ENCODE measurements around a stretch of chr6.

GRCh38 chr6:149861900-149862687, 2.1 kb downstream of the LRP11 start:
- PRO-cap, 3 experiments: no peak in any of the 3 experiments
- RRBS: no CpG with 5 or more reads among the region's 16 CpGs

GRCh38 chr6:149863037-149863586, 1.0 kb downstream of the LRP11 start:
- PRO-cap, 3 experiments: peak in 3 of 3 experiments; most common plus-strand start chr6:149863504 (in 2); most common minus-strand start chr6:149863235 (in 3)
- RRBS: 1% methylated on average over 18 of the region's 49 CpGs

GRCh38 chr6:149864563-149865035, 440 bp upstream of the LRP11 start:
- PRO-cap, 3 experiments: peak in 1 of 3 experiments; most common minus-strand start chr6:149864734 (in 1)
- RRBS: no CpG with 5 or more reads among the region's 17 CpGs

- PRO-cap, 3 experiments: no peak in any of the 3 experiments
- RRBS: no CpG with 5 or more reads among the region's 15 CpGs
These were observed 13.8 kb downstream of the RAET1E start for GRCh38 chr6:149883895-149884639.

DNA sequence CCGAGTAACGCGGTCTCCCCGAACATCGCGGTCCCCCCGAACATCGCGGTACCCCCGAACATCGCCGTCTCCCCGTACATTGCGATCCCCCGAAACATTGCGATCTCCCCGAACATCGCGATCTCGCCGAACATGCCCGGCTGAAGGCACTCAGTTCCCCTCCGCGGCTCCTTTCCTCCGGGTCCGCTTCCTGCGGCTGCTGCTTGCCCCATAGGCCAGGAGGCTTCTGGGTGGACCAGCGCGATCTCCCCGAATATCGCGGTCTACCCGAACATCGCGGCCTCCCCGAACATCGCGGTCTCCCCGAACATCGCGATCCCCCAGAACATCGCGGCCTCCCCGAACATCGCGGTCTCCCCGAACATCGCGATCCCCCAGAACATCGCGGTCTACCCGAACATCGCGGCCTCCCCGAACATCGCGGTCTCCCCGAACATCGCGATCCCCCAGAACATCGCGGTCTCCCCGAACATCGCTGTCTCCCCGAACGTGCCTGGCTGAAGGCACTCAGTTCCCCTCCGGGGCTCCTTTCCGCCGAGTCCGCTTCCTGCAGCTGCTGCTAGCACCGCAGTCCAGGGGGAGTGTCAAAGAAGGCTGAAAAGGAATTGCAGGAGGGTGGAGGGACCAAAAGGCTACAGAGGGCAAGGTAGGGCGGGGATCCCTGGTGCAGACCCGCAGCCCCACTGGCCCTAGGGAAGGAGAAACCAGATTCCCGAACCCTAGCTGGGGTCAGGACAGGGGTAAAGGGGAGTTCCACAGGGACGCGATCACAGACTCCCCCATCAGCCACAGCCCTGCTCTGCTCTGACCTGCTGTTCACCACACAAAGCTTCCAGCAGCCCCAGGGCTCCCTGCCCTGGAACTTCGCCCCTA, 1.3 kb downstream of the ULBP1 start:
- PRO-cap, 3 experiments: no peak in any of the 3 experiments
- RRBS: no CpG with 5 or more reads among the region's 77 CpGs

GRCh38 chr6:150004372-150004589, 21.1 kb downstream of the RAET1L start:
- PRO-cap, 3 experiments: no peak in any of the 3 experiments
- RRBS: no CpG with 5 or more reads among the region's 1 CpG

- PRO-cap, 3 experiments: no peak in any of the 3 experiments
- RRBS: no CpG with 5 or more reads among the region's 4 CpGs
These were observed 10.7 kb upstream of the ULBP3 start for GRCh38 chr6:150079590-150080012.

GRCh38 chr6:150142079-150142737, 636 bp upstream of the PPP1R14C start:
- PRO-cap, 3 experiments: peak in 2 of 3 experiments; most common plus-strand start chr6:150142615 (in 2)
- RRBS: 2% methylated on average over 9 of the region's 34 CpGs

DNA sequence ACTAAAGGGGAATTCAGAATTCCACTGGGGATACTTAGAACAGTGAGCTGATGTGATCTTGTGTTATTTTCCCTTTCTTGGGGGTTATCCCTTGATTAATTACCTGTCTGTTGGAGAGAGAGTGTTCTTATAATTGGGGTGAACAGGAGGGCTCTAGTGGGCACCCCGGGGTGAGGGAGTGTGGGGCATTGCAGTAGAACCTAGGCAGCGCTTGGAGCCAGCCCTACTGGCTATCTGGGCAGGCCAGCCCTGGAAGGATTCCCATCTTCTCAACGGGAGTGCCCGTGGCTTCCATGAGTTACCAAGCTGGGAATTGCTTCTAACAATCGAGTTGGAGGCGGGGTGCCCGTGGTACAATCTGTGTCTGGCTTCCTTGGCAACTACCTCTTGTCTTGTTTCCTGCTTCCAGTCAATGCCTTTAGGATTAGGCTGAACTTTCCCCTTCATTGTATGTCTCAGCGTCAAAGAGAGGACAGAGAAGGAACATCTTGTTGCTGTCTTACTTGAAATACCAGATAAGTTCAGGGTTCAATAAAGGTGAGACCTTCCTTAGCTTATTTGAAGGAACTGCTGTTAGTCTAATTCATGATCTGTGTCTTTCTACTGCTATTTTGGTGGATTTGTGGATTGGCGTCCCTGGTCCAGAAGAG, 33.3 kb downstream of the PPP1R14C start:
- PRO-cap, 3 experiments: no peak in any of the 3 experiments
- RRBS: no CpG with 5 or more reads among the region's 9 CpGs

DNA sequence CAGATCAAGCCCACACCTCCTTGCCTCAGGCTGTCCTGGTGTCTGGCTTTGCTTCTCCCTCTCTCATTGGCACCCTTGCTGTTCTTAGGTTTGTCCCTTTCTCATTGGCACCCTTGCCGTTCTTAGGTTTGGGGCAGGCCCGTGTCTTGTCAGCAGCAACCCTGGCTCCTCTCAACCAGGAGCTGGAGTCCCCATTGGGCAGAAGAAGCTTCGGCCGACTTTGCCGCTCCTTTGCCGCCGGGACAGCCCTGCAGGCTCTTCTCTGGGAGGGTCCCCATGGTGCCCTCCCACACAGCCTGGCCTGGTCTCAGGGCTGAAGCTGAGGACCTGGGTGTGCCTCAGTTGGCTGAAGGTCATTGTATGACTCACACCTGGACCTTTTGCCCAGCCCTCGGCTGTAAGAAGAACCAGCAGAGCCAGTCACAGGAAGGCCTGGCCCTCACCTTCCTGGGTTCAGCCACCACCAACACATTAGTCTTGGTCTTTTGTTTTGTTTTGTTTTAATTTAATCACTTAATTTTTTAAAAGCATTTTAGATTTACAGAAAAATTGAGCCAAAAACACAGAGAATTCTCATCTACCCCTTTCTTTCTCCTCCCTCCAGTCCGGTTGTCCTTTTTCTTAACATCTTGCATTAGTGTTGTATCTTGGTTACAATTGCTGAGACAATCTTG, 59.6 kb downstream of the PPP1R14C start:
- PRO-cap, 3 experiments: no peak in any of the 3 experiments
- RRBS: no CpG with 5 or more reads among the region's 9 CpGs

DNA sequence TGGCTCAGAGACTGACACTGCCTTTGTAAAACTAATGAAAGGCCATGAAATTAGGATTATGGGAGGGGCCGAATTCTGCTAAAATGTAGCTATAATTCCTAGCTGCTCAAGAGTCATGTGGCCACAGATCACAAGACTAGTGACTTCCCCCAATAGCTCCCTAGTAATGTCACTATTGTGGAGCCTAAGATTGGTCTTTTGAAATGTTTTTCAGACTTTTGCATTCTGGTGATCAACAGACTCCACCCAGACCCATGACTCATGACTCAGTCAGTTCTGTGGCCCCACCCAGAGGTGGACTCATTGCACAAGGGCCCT, 71.6 kb upstream of the IYD start:
- PRO-cap, 3 experiments: no peak in any of the 3 experiments
- RRBS: no CpG with 5 or more reads among the region's 1 CpG

DNA sequence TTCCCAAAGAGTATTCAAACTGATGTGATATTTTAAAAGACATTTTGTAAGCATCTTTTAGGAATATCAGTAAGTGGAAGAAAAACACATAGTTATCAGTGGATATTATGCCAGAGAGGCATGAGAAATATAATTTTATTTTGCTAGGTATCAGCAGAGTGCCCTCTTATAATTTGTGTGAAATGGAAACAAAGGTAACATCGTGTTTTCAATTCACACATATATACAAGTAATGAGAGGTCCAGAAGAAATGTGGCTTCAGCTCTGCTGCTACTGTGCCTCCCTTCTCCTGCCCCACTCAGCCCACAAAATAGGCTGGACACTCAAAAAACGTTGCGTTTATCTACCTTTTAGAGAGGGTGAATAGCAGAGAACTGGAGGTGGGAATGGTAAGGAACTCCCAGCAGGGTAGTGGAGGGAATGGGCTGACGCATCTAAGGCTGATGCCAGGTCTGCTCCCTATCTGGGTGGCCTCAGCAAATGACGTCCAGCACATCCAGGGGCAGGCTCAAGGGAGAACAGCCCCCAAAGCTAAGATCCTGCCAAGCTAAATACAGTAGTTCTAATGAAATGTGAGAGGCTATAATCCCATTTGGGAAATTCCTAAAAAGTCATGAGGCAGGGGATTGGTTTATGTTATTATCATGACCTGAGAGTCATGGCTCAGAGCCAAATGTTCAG, 34.4 kb downstream of the IYD start:
- PRO-cap, 3 experiments: no peak in any of the 3 experiments
- RRBS: no CpG with 5 or more reads among the region's 5 CpGs

- PRO-cap, 3 experiments: no peak in any of the 3 experiments
- RRBS: no CpG with 5 or more reads among the region's 10 CpGs
These were observed 49.4 kb downstream of the IYD start for GRCh38 chr6:150418106-150418802.

- PRO-cap, 3 experiments: peak in 3 of 3 experiments; most common plus-strand start chr6:150600683 (in 3); most common minus-strand start chr6:150600841 (in 3)
- RRBS: 2% methylated on average over 41 of the region's 104 CpGs
These were observed 740 bp downstream of the PLEKHG1 start for GRCh38 chr6:150600069-150601180.

GRCh38 chr6:150640577-150640973, 40.9 kb downstream of the PLEKHG1 start:
- PRO-cap, 3 experiments: no peak in any of the 3 experiments
- RRBS: no CpG with 5 or more reads among the region's 5 CpGs

DNA sequence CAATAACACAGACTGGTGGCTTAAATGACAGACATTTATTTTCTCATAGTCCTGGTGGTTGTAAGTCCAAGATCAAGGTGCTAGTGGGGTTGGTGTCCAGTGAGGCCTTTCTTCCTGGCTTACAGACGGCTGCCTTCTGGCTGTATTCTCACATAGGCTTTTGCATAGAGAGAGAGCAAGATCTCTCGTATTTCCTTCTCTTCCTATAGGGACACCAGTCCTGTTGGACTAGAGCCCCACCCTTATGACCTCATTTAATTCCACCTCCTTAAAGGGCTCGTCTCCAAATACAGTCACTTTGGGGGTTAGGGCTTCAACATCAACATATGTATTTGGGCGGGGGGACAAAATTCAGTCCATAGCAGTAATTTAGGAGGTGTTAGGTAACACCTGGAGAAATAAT, 105.0 kb downstream of the PLEKHG1 start:
- PRO-cap, 3 experiments: no peak in any of the 3 experiments
- RRBS: no CpG with 5 or more reads among the region's 4 CpGs

GRCh38 chr6:150720666-150721945, 121.4 kb downstream of the PLEKHG1 start:
- PRO-cap, 3 experiments: no peak in any of the 3 experiments
- RRBS: no CpG with 5 or more reads among the region's 16 CpGs

- PRO-cap, 3 experiments: no peak in any of the 3 experiments
- RRBS: no CpG with 5 or more reads among the region's 12 CpGs
These were observed 59.8 kb downstream of the MTHFD1L start for GRCh38 chr6:150925135-150925778.

- PRO-cap, 3 experiments: no peak in any of the 3 experiments
- RRBS: no CpG with 5 or more reads among the region's 14 CpGs
These were observed 171.7 kb upstream of the AKAP12 start for GRCh38 chr6:151067723-151068780.

GRCh38 chr6:151071215-151071936, 168.4 kb upstream of the AKAP12 start:
- PRO-cap, 3 experiments: no peak in any of the 3 experiments
- RRBS: no CpG with 5 or more reads among the region's 12 CpGs

All from breast (tissue), 4 donors.